H7 (cell line): ENCODE results near the gene FMC1.

DNA sequence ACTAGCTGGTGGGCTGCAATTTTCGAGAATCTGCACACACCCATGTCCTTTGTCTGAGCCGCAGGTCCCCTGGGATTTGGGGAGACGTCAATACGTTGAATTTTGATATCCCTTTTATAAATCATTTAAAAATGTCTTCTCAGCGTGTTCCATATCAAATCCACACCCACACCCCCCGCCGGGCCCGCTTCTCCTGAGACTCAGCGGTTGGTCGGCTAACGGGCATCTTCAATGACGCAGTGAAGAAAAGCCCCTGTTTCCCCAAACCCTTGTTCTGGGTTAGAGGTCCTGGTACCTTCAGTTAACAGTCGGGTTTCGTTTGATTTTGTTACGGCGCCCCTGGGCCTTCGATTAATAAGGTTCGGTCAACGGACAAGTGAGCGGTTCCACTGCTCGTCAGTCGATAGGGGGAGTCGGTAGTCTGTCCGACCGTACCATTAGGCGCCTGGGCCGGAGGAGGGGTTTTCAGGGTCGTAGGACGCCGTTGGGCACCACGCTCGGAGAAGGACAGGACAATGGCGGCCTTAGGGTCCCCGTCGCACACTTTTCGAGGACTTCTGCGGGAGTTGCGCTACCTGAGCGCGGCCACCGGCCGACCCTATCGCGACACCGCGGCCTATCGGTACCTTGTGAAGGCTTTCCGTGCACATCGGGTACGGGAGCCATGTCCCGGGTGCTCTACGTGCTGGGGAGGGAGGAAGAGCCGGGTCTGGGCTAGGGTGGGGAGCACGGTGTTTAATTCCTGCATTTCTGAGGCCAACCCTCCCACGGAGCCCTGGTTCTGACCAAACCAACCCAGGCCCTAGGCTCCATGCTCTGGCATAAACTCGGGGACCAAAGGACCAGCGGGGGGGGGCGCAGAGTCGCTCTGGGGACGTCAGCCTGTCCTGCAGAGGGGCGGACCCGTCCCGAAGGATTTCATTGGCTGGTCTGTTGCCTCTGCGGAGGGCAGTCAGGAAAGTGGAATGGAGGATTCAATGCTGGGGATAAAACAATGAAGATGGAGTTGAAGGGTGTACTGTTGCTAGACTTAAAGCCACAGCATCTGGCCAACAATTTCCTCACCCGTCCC, at the start of gene FMC1:
Gene FMC1 (plus strand): TSS at position 468 of the 1,072 bp plus-strand sequence.
- RAMPAGE, long total RNA = start-site peak on the plus strand centred at position 470 of the sequence, 61 bp wide, 77 reads

GRCh38 chr7:139402018-139402312, 42.3 kb downstream of the LUC7L2 start:
- RAMPAGE, long total RNA = no peak

DNA sequence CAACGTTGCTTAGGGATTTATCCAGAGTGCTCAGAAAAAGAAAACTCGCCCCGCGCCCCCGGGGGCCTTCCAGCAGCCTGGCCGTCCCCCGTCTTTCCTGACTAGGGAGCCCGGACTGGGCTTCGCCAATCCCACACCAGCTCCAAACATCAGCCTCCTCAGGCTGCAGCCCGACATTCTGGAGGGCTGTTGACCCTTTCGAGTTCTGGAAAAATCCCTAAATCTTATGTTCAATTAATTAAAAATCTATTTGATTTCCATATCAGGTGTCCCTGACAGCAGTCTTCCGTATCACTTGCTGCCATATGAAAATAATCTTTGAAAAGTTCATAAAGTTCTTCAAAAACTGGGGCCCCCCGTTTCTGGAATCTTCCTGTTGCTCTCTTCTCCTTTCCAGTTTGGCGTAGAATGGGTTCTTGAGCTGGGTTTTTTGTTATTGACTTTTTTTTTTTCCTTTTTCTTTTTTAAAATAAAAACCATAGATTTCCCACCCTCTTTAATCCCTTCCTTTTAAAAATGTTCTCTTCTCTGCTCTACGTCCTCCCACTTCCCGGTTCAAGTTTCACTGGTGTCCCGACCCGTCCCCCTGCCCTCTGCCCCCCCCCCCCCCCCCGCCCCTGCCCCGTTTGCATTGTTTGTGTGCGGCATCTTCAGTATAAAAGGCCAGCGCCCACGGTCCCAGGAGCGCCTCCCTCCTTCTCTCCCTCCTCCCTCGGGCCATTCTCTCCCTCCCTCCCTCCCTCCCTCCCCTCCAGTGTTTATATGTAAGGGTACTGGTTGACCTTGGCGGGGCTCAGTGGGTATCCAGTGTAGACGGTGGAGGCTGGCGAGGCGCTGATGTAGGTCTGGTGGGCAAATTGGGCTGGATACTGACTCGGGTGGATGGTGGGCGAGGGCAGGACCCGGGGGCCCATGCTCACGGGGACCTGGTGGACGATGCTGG, 49.0 kb downstream of the CLEC2L start:
- RAMPAGE, long total RNA = no peak

GRCh38 chr7:139594598-139595288, 71.3 kb downstream of the CLEC2L start:
- RAMPAGE, long total RNA = no peak

DNA sequence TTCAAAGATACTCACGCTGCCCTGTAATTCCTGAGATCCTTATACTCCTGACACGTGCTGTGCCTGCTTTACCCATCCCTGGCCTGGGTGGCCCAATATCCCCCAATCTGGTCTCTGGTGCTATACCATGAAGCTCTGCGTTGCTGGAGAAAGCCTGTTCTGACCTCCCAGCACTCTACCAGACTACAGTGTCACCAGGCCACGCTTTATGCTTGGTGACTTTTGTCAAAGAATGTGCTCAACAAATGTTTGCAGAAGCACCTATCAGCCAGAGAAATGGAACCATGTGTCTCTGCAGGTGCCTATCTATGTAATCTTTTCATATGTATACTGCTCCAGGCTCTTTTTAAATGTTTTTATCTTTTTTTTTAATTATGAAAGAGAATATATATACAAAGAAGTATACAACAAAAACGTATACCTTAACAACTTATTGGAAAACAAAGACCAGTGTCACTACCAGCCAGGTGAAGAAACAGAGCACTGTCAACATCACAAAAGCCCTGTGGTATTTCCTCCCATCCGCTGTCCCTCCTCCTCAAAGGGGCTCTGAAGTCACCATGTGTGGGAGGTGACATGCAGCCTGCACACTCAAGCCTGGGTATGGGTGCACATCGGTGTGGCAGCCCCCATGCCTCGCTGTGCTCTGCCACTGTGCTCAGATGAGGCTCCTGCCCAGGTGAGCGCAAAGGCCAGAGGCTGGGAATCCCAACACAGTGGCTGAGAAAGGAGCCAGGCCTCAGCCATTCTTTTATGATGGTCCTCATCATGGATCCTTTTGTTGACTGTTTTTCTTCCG, 120.5 kb downstream of the CLEC2L start:
- RAMPAGE, long total RNA = no peak

DNA sequence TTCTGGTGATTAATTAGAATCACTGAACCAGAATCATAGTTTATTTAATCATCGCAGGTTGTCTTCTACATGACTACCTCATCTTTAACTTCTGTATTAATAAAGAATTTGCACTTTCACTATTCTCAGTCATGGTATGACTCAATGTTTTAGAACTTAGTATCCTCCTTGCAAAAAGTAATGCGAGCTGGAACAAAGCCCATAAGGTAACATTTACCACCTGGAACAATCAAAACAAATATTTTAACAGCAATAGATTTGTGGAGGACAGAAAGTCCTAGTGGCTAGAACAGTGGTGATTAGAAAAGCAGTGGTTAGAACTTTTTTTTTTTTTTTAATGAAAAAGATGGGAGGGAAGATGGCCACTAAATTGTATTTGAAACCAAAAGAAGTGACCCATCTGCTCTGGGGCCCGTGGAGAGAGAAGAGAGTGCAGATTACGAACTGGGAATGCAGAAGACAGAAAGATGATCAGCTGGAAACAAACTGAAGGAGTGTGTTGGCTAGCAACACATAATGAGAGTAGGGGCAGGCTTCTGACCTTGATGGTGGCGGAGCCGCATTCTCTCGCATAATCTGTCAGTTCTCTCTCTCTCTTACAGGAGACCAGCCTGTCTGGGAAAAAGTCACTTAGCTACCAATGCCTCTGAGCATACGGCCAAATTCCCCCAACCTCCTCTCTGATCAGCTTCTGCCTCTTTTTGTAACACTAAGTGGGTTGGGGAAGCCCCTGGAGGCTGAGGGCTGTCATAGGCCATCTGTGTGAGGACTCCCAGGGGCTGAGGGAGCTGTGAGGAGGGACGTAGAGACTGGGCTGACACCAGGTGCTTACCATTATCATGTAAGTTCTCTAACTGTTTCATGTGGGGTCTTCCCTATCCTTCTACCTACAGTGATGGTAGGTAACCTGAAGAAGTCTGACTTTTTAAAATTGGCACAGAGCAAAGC, 104.7 kb downstream of the HIPK2 start:
- RAMPAGE, long total RNA = no peak

GRCh38 chr7:139701760-139702555, 75.8 kb downstream of the HIPK2 start:
- RAMPAGE, long total RNA = no peak

GRCh38 chr7:139716439-139717028, 61.3 kb downstream of the HIPK2 start:
- RAMPAGE, long total RNA = no peak

DNA sequence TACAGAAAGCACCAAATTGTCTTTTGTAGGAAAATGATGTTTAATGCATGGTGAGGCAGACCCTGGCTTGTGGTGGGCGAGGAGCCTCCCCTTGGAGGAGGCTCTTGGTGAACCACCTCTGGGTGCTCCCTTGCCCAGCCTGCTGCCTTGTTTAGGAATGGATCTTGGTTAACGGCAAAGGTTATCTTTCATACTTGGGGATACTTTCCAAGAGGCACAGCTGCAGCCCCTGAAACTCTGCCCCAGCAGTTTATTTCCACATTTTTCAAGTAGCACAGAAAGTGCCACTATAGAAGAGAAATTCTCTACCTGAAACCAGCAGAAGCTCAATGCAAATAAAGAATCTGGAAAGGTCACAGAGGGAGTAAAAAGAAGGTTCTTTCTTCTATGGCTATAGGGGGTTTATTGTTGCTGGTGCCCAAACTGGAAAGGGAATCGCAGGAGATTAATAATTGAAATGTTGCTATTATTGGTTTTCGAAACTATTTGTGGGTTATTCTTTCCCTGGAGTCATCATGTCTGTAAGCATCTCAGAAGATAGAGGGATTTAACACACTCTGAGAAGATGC, 4.0 kb downstream of the HIPK2 start:
- RAMPAGE, long total RNA = no peak

DNA sequence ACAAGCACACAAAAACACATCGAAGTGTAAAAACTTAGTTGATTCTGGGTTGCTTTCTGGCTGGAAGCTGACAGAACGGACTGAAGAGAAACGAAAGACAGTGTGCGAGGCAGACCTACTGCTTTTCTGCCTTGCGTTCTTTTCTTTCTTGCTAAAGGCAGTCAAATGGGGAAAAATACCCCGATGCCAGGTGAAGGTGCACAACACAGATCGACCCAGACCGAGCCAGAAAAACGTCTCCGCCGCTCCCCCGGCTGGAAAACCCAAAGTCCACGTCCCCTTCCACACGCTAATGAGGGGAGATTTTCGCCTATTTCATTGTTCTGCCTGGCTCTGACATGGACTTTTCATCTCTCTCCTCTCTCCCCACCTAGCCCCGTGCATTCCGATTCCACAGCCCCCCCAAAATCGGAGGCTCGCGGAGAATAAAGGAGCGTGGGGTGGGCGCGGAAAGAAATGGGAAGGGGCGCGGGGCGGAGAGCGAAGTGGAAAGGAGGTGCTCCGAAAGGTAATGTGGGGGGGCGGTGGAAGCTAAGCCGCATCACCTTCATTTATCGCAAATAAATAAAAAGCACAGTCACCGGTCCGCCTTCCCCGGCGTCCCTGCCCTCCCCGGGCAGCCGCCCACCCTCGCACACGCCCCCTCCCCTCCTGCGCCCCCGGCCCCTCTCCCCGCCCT, 925 bp downstream of the HIPK2 start:
- RAMPAGE, long total RNA = no peak

DNA sequence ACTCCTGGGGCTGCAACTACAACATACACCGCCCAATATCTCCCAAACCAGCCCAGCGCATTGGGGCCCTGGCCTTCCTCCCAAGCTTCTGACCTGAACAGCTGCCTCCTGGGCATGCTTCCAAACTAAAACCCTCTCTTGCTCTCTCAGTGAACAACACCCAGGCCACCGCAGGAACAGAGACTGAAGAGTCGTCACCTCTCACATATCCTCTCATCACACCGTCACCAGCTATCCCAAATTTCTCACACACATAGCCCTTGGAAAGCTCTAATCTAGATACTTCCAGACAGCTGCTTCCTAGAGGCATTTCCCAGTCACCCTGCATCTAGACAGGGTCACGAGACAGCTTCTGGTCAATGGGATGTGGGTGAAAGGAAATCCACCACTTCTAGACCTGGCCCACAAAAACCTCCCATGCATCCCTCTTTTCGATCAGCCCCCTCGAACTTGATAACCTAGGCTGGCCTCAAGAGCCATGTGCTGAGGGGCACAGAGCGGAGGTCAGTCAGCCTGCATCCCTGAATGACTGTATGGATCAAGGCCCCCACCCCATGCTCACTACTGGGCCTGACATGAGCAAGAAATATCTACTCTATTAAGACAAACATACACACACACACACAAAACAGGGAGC, 1.8 kb downstream of the PARP12 start:
- RAMPAGE, long total RNA = no peak

DNA sequence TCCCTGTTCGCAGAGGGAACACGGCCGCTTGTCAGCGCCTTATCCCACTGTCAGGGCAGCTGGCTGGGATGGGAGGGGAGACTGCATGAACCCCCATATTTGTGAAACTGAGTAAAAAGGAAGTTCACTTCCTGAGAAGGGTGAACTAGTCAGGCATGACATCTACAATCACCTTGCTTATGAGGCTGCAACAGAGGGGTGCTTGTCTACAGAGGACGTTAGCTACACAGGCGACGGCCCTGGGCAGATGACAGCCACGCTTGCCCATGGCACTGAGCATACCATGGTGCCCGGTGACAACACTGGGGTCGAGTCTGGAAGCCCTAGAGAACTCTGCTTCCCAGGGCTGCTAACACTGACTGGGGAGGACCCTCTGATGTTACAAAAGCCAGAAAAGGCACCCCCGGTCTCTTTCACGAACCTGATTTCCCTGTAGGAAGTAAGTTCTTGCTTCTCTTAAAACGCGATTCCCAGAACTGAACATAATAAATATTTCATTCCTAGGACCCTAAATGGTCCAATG, 46.1 kb upstream of the KDM7A start:
- RAMPAGE, long total RNA = no peak

DNA sequence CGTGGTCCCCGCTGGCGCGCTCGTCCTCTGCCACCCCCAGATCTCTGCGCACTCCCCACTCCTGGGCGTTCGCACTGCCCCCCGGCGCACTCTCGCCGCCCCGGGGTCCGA, 53.5 kb upstream of the KDM7A start:
- RAMPAGE, long total RNA = no peak

DNA sequence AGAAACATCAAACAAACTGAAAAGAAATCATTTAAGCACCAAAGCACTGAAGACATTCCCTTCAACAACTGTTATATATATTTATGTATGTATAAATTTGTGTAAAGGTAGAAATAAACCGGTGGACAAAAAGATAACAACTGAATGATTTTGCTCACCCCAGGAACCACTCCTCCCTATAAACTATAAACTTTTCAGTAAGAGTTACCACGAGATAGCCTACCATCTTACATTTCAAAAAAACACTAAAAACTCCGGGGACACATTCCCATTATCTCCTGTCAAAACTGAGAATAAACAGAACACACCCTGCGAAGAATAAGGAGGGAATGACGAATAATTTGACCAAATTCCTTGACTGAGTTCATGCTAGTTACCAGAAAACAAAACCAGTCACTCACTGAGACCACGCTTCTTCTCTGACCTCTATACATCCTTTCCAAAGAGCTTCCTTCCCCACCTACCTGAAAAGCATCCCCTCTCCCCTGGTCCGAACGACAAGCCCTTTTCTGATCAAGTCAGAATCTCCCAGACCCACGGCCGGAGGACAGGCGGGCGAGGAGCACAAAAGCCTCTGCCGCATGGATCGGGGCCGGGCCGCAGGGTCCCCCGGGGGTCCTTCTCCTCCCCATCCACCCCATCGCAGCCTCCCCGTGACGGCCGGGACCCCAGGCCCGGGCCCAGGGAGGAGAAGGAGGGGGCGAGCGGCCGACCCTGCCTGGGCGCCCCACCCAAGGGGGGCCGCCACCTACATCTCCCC, 581 bp downstream of the SLC37A3 start:
- RAMPAGE, long total RNA = no peak

DNA sequence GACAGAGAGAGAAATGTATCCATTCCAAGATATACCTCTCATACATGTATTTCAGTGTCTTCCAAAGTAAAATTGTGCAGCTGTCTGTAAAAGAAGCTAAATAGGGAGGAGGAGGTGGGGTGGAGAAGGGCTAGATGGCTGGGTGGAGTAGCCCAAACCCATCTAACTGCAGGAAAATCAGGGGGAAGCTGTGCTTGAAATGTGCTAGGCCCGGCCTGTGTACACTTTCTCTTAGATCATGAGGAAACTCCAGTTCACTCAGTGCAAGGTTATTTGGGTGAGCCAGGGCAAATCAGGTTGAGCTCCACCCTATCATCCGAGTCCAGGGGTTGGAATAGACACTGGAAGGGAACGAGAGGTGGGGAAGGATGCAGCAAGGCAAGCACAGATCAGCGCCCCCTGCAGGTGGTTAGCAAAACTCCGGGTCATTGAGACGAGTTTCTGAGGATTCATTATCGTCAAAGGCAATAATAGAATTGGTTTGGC, 35.5 kb downstream of the MKRN1 start:
- RAMPAGE, long total RNA = no peak

- RAMPAGE, long total RNA = no peak
Measured at GRCh38 chr7:140567477-140568068, 73.0 kb downstream of the DENND2A start.

GRCh38 chr7:140722011-140722498, 25.5 kb downstream of the NDUFB2 start:
- RAMPAGE, long total RNA = no peak

GRCh38 chr7:140782848-140783437, 86.4 kb downstream of the NDUFB2 start:
- RAMPAGE, long total RNA = no peak

- RAMPAGE, long total RNA = no peak
Measured at GRCh38 chr7:140791758-140792673, 95.5 kb downstream of the NDUFB2 start.

DNA sequence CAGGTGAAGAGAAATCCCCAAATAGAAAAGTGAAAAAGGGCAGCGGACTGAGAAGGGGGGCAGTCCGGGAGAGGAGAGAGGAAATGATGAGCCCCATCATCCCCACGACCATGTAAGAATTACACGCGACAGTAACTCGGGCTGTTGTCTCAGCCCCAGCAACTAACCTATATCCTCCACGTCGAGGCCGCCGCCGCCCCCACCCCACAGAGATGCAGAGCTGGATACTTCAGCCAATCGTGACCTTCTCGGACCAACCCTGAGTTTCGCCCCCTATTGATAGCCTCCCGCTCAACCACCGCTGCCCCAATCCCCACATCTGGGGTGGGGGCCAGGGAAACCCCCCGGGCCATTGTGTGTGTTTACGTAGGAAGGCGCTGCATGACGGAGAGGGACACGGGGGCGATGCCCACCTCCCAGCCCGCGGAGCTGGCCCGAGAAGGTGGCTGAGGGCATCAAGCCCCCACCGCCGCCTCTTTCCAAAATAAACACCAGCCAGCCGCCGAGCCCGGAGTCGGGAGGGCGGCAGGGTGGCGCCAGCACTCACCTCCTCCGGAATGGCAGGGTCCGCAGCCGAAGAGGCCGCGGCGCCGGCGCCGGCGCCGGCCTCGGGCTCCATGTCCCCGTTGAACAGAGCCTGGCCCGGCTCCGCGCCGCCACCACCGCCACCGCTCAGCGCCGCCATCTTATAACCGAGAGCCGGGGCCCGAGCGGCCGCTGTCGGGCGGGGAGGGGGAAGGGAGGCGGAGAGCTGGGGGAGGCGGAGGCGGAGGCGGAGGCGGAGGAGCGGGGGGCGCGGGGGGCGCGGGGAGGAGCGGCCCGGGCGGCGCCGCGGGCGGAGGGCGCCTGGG, 485 bp downstream of the BRAF start:
- RAMPAGE, long total RNA = no peak